Measurements from ENCODE around the genes OR11H1 and TMEM121B.

- RAMPAGE, total RNA: no peak
Observed at GRCh38 chr22:12097755-12098109, 3430.3 kb upstream of the OR11H1 start.

GRCh38 chr22:12601796-12602670 is 2926.0 kb upstream of the OR11H1 start:
- RAMPAGE, total RNA: no peak

- RAMPAGE, total RNA: no peak
Observed at GRCh38 chr22:15527962-15528322, at the start of gene OR11H1. OR11H1 (plus strand) TSS chr22:15528192.

GRCh38 chr22:17092411-17092631 is 7.5 kb downstream of the IL17RA start:
- RAMPAGE, total RNA: no peak

DNA sequence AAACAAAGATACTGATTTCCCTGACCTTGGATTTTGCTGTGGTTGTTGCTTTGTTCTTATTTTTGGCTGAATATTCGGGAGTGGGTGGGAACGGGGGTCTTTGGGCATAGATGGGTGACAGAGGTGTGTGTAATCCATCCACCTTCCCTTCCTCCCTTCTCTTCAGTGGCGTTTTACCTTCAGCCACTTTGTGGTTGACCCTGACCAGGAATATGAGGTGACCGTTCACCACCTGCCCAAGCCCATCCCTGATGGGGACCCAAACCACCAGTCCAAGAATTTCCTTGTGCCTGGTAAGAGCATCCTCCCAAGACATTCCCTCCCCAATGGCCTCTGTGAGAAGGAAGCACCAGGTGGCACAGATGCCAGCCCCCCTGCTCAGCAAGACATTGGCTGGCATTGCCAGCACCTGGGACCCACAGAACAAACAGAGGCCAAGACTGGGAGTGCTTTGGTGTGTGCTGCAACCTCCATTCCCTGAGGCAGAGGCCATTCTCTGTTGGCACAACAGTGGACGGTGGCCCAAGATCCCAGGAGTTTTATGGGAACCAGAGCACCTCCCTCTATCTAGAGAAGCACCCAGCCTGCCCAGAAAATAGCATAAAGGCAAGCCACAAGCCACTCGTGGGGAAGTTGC is 15.5 kb downstream of the IL17RA start:
- RAMPAGE, total RNA: no peak

GRCh38 chr22:17119483-17120062 is 1.6 kb downstream of the TMEM121B start:
- RAMPAGE, total RNA: no peak

GRCh38 chr22:17120714-17122080 is at the start of gene TMEM121B:
TMEM121B (minus strand) TSS chr22:17121360.
- RAMPAGE, total RNA: no peak

- RAMPAGE, total RNA: no peak
Observed at GRCh38 chr22:17180870-17181561, 21.9 kb upstream of the HDHD5 start.

- RAMPAGE, total RNA: no peak
Observed at GRCh38 chr22:17216839-17217038, 2.5 kb downstream of the ADA2 start.

DNA sequence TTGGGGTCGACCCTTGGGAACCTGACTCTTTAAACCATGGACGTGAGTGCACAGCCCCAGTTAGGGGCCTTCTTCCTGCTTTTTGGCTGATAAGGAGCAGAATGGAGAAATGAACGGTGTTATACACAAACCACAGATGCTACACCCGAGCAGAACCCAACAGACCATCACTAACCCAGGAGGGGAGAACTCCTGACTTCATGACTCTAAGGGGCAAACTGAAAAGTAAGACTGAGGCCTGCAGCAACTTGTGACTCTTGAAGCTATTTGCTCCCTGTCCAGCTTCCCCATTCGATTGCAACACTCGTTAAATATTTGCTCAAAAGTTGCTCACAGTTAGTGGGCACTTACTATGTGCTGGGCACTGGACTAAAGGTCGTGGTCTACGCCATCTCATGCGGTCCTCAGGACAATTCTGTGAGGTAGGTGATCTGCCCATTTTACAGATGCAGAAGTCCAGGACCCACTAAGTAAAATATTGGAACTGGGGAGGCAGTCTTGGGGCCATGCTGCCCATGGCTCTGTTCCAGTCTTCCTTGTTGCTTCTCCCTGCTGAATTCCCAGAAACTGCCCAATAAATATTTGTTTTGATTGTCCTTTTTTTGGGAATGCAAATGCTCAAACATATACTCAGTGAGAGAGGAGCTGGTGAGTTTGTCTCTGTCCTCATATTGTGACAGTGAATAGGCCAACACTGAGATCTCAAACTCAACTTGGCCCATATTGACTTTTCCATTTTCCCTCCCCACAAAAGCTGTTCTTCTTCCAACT is 9.6 kb upstream of the ADA2 start:
- RAMPAGE, total RNA: no peak

DNA sequence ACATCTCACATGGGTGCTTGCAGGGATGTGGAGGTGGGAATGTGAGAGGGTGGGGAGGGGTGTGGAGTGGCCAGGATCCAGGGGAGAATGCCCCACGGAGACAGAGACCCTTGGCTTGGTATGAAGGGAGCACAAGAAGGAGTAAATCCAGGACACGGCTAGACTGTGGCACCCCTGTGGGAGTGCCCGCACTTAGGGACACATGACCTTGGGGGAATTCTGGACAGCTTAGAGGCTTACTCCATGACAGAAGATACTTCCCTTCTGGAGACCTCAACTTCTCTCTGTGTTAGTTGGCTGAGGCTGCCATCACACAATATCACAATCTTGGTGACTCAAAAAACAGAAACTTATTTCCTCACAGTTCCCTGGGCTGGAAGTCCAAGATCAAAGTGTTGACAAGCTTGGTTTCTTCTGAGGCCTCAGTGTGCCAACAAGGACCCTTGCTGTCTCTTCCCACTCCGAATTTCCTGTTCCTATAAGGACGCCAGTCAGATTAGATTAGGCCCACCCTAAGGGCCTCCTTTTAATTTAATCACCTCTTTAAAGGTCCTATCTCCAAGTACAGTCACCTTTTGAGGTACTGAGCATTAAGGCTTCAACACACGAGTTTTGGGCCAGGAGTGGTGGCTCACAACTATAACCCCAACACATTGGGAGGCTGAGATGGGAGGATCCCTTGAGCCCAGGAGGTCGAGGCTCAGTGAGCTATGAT is 22.8 kb upstream of the ADA2 start:
- RAMPAGE, total RNA: no peak

DNA sequence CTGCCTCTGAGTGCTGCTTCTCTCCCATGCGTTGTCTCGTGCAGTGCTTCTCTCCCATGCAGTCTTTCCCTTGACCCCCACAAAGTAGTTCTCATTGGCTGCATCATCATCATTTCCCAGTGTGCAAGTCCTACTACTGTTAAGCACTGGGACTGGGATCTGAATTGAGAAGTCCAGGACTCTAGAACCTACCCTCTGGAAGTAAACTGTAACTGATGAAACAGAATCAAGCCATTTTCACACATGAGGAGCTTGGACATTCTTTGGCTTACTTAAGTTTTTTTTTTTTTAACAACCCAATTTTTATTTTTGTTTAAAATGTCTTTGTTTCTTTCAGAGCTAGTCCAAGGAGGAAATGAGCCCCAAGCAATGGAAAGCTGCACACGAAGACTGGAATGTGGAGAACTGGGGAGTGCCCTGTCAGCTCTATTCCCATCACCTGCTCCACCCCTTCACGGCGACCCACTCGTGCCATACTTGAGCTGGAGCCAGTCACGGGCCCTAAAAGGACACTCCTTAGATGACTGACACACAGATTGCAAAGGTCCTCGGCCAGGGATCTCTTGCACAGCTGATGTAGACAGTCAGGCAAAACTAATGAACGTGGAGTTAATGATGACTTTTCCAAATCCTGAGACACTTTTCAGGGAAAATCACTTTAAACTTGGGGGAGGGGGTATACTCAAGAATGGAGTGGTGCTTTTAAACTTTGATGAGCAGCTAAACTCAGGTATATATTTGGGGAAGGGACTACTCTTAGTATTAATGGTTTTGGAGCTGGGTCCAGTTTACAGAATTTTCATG is 10.6 kb upstream of the SLC25A18 start:
- RAMPAGE, total RNA: no peak

- RAMPAGE, total RNA: no peak
Observed at GRCh38 chr22:17563749-17564498, 626 bp downstream of the SLC25A18 start.

DNA sequence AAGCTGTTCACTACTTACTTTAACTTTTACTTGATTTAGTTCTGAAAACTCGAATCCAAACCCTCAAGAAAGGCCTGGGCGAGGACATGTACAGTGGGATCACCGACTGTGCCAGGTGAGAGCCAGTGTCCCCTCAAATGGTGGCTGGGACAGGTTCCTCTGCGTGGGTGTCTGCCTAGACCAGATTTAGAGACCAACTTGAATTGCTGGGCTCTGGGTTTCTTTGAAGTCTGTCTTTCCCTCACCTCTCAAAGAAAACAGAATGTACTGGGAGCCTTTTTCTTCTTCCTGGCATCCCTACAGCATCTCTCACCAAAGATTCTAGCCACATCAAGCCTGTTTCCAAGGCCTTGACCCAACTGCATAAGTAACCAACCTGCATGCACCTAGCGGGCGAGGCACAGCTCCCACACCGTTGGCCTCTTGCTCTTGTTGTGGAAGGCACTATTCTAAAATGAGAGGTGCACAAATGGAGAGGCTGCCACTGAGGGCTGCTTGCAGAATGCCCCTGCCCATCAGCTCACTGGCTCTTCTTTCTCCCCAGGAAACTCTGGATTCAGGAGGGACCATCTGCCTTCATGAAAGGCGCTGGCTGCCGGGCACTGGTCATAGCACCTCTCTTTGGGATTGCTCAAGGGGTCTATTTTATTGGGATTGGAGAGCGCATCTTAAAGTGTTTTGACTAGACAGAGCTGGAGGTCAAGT is 26.4 kb downstream of the SLC25A18 start:
- RAMPAGE, total RNA: no peak

- RAMPAGE, total RNA: no peak
Observed at GRCh38 chr22:17701953-17702676, 63.6 kb downstream of the BCL2L13 start.

GRCh38 chr22:17726459-17727390 is 47.5 kb downstream of the BID start:
- RAMPAGE, total RNA: no peak

DNA sequence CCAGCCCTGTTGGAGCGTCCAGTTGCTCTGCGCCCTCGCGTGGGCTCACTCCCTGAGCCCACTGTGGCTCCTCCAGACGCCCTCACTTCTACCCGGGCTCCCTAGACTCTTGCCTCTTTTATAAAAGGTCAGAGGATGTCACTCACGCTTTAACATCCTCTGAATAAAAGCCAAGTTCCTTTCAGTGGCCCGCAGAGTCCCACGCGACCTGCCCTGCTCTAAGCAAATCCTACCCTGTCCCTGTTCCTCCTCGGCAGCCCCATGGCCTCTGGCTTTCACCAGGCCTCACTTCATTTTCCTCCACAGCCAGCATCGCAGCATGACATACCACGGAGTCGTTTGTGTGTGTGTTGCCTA is 997 bp upstream of the BID start:
- RAMPAGE, total RNA: no peak

- RAMPAGE, total RNA: no peak
Observed at GRCh38 chr22:17778302-17778811, 4.1 kb upstream of the BID start.

GRCh38 chr22:17870600-17870799 is 96.2 kb upstream of the BID start:
- RAMPAGE, total RNA: no peak

DNA sequence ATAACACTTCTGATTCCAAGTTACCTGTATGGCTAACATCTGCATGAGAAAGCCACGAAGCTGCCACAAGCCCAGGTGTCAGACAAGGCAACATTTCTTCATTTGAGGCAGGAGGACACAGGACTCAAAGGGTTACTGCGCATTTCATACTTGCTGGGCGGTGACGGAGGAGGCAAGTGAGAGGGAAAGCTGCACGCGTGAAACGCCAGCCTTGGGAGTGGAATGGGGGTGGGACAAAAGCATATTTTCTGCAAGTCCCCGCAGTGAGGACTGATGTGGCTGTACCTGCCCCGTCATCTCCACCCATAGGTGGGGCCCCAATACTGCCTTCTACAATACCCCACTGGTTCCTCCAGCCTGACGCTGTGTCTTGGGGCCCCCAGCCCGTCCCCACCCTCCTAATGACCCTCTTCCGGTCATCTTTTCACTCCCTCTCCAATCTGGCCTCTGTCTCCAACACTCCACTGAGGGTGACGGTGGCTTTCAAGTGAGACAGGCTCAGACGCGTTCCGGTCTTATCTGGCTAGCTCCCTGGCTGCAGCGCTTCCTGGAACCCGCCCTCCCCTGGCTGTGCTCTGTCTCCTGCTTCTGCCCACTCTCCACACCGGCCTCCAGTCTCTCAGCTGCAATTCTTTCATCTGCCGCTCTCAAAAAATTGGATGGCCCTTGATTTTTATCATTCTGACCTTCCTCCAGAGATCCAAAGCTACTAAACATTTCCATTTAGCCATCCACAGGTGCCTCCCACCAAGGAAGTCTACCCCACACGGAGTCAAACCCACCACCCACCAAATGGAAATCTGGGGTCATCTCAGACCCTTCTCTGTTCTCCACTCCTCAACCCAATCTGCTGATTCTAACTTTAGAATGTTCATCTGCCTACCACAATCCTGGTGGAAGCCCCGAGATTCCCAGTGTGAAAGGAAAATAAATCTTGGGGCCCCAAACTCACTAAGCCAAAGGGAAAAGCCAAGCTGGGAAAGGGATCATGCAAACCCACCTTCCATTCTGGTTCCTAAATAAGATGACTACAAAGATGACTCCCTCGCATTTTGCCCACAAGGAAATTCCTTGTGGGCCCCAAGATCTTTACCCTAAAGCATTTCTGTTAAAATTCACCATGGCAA is 104.0 kb downstream of the MICAL3 start:
- RAMPAGE, total RNA: no peak

Data from foreskin keratinocyte (primary cell).